Esophagus muscularis mucosa (tissue), 4 donors: ENCODE measurements around a stretch of chr18.

- PRO-cap: bidirectional peak, plus-strand start at chr18:3624310, minus-strand start at chr18:3624368
- RAMPAGE, long total RNA, 4 experiments: no peak in any of the 4 experiments
Measured at GRCh38 chr18:3623810-3624788, 174.1 kb downstream of the TGIF1 start.

- PRO-cap: no peak
- RAMPAGE, long total RNA, 4 experiments: no peak in any of the 4 experiments
Measured at GRCh38 chr18:3659844-3660211, 209.9 kb downstream of the TGIF1 start.

DNA sequence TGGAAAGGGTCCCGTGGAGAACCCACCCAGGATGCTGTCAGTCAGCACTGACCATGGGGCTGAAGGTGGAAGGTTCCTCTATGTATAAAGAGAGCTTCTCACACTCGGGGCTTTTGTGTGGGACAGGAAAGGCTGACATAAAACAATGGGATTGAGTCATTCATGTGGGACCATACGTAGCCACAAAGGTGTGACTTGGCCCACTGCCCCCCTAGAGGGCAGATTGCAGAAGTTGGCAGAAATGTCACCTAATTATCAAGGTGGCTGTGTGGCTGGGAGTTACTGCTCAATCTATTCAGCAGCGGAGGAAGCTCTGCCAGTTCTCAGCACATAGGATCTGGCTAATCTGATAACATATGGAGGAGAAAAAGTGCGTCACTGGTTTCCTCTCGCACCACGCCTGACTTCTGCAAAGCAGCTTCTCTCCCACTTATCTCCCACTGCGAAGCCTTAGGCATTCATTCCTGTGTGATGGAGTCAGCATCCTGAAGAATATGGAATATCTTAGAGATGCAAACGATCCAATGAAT is 344.6 kb downstream of the TGIF1 start:
- PRO-cap: no peak
- RAMPAGE, long total RNA, 4 experiments: no peak in any of the 4 experiments

- PRO-cap: no peak
- RAMPAGE, long total RNA, 4 experiments: no peak in any of the 4 experiments
Measured at GRCh38 chr18:4453191-4453756, 1.8 kb downstream of the DLGAP1 start.

DNA sequence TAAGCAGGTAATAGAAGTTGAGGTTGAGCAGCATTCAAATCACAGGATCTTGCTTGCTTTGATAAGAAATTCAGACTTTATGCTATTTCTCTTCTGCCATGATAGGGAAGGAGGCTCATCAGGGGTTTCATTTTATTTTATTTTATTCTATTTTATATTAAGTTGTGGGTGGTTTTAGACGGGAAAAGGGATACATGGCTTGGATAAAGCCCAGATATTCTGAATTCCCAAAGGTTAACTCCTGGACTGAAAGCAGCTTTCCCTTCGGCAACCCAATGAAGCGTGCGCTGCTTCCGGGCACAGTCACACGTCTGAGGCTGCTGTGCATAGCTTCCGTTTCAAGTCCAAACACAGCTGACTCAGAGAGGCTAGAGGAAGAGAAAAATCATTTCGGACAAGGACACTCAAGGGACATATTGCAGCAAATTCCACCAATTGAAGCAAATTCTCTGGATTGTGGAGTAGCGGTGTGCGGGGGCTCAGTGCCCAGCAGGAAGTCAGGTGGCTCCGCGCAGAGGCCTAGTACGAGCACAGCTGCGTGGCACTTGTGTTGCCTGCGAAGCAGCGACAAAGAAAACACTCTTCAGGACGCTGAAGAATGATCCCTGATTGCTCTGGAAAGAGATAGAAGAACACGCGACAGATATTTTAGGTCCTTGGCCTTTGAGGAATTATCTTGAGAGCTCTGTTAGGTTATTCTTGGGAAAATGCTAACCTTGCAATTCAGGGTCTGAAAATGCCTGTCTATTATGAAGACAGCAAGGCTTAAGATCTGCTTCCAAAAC is 352.5 kb upstream of the DLGAP1 start:
- PRO-cap: no peak
- RAMPAGE, long total RNA, 4 experiments: no peak in any of the 4 experiments

DNA sequence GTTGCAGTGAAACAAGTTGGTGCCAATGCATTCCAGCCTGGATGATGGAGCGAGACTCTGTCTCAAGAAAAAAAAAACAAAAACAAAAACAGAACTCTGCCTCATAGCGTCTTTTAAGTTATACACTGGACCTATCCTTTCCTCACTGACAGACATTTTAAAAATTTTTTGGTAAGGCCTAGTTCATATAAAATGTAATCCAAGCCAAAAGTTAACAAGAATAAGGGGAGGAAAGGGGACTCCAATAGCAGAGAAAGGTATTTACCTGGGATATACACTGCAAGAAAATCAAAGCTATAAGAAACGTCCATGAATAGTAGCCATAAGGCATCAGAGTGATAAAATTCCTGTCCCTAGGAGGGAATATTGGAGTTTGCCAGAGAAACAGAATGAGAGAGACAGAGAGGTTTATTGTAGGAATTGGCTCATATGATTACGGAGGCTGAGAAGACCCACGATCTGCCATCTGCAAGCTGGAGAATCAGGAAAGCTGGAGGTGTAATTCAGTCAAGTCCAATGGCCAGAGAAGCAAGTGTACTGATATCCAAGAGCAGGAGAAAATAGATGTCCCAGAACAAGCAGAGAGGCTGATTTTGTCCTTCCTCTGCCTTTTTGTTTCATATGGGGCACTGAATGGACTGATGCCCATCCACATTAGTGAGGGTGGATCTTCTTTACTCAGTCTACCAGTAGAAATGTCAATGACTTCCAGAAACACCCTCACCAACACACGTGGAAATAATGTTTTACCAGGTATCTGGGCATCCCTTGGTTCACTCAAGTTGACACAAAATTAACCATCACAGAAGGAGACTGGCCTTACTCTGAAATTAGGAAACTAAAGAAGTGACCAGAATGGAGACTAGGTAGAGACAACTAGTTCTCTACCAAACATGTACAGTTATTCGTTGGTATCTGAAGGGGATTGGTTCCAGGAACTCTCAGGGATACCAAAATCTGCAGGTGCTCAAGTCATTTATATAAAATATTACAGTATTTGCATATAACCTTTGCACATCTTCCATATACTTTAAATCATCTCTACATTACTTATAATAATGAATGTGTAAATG is 47.1 kb upstream of the AKAIN1 start:
- PRO-cap: no peak
- RAMPAGE, long total RNA, 4 experiments: no peak in any of the 4 experiments

DNA sequence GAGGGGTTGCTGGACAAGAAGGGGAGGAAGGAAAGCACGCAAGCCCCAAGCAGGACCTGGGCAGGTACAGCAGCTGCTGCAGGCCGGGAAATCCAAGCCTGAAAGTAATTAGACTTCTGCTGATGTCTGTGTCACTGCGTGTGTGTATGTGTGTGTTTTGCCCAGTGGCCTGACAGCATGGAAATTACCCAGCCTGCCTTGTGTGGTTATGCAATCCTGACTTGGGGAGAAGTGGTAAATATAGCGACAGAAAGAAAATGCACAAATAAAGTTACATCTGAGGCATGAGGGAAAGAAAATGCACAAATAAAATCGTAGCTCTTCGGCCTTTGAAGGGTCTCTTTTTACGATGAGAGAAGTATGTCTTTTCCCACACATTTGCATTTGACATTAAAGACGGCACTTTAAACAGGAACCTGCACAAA is 121.9 kb upstream of the ZBTB14 start:
- PRO-cap: no peak
- RAMPAGE, long total RNA, 4 experiments: no peak in any of the 4 experiments

- PRO-cap: no peak
- RAMPAGE, long total RNA, 4 experiments: no peak in any of the 4 experiments
Measured at GRCh38 chr18:5478008-5478633, 65.7 kb downstream of the EPB41L3 start.

DNA sequence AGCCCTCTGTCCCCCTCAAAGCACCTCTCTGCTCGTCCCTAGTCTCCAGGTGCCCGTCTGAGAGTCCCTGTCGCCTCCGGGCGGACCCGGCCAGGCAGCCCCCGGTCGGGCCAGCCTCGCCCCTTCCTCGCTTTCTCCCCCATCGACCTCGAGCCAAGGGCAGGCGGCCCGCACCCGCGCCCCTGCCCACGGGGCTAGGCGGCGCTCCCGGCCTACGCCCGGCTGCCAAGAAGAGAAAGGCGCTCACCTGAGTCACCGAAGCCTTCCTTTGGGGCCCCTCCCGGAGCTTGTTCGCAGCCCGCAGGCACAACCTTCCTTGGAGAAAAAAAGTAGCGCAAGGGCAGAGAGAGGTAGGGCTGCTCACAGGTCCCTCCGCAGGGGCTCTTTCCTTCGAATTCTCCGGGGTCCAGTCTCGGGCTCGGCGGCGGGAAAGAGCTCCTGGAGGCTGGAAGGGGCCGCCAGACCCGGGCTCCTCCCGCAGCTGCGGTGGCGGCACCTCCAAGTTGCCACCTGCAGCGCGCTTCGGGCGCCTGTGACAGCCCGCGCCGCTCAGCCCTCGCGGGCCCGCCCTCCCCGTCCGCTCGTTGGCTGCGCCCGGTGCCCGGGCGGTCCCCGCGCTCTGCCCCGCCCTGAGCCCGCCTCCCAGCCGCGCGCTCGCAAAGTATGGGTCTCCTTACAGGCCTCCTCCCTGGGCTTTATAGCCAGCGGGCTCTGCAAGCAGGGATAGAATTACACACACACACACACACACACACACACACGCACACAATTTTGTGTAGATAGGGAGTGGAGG is 86.5 kb upstream of the EPB41L3 start:
- PRO-cap: bidirectional peak, plus-strand start at position 691 of the sequence, minus-strand start at position 534 of the sequence
- RAMPAGE, long total RNA, 4 experiments: start-site peak on the minus strand in 3 of 4 experiments, centred at positions 521 to 542 of the sequence, 17 to 21 reads per replicate

GRCh38 chr18:5967019-5967631 is 71.8 kb upstream of the TMEM200C start:
- PRO-cap: no peak
- RAMPAGE, long total RNA, 4 experiments: no peak in any of the 4 experiments

DNA sequence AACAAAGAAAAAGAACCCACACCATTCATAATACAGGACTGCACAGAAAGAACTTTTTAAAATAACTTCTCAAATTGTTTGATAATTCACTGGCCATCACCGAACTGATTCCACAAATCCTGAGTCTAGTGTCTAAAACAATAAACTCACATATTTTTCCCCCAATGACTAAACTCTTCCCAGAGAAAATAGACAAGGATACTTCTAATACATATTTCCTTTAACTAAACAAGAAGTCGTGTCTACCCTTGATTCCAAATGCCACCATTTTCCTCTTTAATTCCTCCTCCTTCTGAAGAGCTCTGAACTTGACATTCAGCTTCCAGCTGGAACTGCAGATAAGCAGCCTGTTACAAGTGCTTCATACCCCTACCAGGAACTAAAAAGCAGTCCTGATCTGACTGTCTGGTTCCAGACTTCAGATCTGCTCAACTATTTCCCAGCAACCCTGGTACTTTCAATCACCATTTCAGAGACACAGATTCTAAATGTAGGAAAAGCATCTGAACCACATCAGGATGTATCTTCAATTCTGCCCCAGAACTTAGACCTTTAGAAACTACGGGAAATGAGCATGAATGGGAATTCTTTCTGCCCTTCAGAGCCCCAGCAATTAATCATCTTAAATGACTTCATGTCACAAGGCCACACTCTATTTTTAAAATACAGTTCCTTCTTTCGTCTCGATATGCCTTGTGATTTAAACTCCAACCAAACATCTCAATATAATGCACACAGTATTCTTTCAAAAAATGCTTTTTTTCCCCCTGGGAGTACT is 159.6 kb downstream of the L3MBTL4 start:
- PRO-cap: no peak
- RAMPAGE, long total RNA, 4 experiments: no peak in any of the 4 experiments

DNA sequence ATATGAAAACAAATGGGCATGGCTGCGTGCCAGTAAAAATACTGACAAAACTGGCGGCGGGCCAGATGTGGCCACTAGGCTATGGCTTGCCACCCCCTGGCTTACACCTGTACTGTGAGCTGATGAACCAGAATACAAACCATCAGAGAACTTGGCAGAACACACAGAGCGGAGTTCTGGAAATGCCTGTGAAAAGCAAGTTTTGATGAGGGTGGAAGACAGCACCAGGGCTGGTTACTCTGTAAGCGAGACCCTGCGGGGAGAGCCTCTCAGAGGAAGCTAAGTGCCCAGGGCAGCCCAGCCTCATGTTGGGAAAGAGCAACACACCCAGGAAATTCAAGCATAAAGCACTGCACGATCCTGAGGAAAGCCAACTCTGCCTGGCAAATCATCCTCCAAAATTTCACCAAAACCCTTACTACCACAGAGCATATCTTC is 43.5 kb downstream of the L3MBTL4 start:
- PRO-cap: no peak
- RAMPAGE, long total RNA, 4 experiments: no peak in any of the 4 experiments

GRCh38 chr18:6624689-6624996 is 104.9 kb upstream of the ARHGAP28 start:
- PRO-cap: no peak
- RAMPAGE, long total RNA, 4 experiments: no peak in any of the 4 experiments

DNA sequence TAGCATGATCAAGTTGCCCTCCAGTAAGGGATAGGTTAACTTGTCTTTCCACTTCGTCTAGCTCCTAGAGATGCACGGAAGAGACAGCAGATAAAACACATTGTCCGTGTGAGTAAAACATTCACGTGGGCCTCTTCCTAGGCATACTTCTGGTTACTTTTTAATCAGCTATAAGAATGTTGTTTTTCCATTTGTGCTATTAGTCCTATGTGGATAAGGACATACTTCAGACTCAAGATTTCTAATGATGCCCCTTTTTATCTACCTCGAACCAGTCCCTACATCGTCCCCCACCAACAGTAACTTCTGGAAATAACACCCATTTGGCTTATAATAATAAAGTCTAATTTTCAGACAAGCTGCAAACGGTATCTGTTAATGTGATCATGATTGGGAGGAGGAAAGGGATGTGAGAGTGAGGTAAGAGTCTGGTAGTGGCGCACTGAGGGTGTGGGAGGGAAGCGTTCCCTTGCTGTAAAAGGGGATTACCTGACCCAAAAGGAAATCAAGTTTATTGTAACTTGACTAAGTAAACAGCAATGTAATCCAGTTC is 1.0 kb upstream of the ARHGAP28 start:
- PRO-cap: no peak
- RAMPAGE, long total RNA, 4 experiments: no peak in any of the 4 experiments

GRCh38 chr18:7561928-7562505 is 5.1 kb upstream of the PTPRM start:
- PRO-cap: no peak
- RAMPAGE, long total RNA, 4 experiments: no peak in any of the 4 experiments

DNA sequence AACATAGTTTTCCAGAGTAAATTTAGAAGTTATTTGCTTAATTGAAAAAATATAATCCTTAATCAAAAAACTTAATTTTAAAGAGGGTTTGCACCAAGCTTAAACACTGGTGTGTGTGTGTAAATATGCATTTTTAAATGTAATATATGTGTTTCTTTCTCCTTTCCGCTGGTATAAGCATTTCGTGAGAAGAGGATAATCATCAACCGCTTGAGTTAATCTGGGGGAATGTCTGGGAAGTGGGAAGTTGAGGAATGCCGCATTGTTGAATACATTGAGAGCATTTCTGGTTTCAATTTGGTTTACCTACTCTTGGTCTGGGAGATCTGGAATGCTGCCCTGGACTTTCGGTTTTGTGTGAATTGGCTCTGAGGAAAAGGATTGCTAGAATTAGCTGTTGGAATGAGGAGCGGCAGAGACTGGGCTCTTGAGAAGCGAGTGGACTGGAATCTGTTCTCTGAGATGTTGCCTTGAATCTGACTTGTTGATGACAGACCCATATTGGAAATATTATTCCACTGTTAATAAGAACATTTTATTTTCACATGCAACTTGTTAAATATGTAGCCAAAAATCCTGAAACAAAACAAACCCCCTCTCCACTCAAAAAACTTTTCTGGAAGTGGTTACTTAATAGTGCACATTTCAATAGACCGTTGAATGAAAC is 50.6 kb downstream of the PTPRM start:
- PRO-cap: no peak
- RAMPAGE, long total RNA, 4 experiments: no peak in any of the 4 experiments

DNA sequence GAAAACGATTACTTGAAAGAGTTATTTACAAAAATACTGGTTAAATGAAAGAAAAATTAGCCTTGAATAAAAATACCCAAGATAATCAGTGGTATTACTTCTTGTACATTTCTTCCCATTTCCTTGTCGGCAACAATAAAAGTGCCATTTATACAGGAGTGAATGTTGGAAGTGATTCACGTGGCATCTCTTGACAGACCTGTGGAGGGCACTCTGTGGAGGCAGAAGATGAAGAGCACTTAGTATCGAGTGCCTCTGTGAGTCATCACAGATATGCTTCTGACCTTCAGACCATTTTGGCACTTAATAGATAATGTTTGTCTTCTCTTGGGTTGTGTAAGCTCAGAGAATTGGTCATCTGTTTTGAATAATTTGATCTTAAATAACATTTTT is 305.4 kb downstream of the PTPRM start:
- PRO-cap: no peak
- RAMPAGE, long total RNA, 4 experiments: no peak in any of the 4 experiments

DNA sequence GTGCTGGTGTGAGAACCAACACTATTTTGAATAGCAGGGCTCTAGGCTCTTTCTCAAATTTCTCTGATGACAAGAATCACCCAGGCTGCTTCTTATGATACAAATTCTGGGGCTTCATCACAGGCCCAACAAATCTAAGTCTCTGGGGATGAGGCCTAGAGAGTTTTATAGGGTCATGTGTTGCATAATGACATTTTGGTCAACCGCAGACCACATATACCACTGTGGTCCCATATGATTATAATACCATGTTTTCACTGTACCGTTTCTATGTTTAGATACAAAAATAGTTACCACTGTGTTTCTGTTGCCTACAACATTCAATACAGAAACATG is 485.0 kb downstream of the PTPRM start:
- PRO-cap: no peak
- RAMPAGE, long total RNA, 4 experiments: no peak in any of the 4 experiments

DNA sequence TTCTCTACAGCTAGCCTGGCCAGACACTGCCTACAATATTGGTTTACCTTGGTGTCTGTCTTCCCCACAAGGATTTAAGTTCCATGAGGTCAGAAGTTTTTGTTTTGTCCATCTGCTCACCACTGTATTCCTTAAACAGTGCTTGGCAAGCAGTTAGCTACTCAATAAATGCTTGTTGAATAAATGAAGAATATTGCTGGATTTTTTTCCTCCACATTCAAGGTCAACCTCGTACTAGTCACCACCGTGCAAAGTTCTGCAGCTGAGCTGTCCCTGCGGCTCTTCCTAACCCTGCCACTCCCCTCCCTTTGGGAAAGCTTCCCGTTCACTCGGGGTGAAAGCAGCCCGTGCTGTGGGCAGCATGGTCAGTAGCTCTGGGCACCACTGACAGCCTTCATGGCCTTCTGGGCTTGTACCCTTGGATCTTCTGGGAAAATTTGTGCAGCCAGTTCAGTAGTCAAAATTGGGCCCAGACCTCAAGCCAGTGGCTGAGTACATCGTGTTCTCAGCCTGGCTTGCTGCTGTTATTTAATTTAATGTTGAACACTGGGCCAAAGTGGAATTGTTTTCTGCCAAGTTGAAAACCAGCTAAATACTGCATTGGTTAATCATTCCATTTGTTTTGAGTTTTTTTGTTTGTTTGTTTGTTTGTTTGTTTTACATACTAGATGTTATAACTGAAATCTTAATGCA is 469.3 kb upstream of the RAB12 start:
- PRO-cap: no peak
- RAMPAGE, long total RNA, 4 experiments: no peak in any of the 4 experiments

GRCh38 chr18:8143606-8143963 is 465.7 kb upstream of the RAB12 start:
- PRO-cap: no peak
- RAMPAGE, long total RNA, 4 experiments: no peak in any of the 4 experiments